Foreskin fibroblast (primary cell): ENCODE data around the genes CARMIL1 and H2AC4.

DNA sequence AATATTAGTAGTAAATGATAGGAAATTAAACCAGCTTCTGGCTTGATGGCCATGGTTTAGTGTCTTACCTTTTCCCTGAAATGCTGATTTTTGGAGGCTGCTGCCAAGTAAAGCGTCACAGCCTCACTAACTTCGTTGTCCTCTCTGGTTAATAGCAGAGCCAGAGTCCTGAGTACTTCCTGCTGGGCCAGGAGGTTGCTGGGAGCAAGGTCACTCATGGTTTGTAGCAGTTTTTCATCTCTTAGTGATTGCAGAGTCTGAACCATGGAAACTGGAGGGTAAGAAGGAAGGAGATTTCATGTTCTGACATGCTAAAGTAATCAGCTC, 26.4 kb upstream of the ARMH2 start:
- RRBS: no CpG with 5 or more reads among the region's 2 CpGs

GRCh38 chr6:24831612-24832558, 33.2 kb upstream of the ARMH2 start:
- RRBS: no CpG with 5 or more reads among the region's 8 CpGs

DNA sequence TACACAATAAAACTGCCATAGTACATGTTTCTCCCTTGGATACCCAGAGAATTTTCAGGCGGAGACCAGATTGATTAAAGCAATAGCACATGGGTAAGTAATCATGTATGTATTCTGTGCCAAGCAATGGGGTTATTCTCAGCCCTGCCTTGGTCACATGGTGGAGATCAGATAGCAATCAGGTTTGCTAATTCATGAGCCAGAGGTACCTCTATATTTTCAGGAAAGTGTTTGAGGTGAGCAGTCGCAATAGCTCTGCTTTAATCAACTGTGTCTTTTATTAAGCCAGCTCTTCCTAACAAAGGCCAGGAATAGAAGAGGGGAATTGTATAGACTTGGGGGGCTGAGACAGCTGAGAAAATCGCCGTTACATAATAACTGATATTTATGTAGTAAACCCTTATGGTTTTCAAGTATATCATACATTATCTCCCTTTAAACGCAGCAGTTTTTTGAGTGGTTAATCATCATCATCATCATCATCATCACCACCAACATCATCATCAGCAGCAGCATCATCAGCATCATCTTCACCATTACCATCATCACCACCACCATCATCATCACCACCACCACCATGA, 9.3 kb downstream of the RIPOR2 start:
- RRBS: no CpG with 5 or more reads among the region's 5 CpGs

GRCh38 chr6:24932174-24932718, 3.5 kb downstream of the RIPOR2 start:
- RRBS: no CpG with 5 or more reads among the region's 2 CpGs

DNA sequence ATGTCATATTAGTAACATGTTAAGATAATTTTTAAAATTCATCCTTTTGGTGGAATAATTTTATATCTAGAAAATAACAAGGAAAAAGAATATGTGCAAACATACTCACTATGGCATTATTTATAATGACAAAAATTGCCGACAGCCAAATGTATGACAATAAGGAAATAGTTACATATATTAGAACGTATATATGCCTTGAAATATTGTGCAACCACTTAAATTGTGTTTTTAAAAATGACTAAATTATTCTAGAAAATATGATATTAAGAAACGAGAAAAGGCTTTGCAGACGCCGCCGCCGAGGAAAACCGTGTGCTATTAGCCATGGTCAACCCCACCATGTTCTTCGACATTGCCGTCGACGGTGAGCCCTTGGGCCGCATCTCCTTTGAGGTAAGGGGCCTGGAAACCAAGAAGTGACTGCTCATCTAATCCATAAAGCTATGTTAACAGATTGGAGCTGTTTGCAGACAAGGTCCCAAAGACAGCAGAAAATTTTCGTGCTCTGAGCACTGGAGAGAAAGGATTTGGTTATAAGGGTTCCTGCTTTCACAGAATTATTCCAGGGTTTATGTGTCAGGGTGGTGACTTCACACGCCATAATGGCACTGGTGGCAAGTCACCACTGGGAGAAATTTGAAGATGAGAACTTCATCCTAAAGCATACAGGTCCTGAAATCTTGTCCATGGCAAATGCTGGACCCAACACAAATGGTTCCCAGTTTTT, 40.5 kb upstream of the RIPOR2 start:
- RRBS: no CpG with 5 or more reads among the region's 15 CpGs

DNA sequence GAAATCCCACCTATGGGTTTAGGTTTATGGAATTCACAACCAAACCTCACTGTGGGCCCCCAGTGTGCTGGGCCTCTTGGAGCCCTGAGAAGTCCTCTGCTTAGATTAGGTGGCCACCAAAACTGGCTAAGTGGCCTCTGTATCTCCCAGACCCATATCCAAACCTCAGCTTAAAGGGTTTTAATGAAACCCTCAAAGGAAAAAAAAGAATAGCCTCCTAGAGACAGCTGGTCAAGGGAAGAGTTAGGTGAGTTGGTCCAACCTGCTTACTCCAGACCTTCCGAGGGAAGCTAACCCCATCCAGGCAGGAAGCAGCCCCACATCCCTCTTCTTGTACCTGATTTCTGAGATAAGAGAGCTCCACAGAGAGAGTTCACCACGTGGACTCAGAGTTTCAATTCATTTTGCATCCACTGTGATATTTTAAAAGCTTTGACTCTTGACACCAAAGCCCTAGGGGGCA, 55.9 kb upstream of the RIPOR2 start:
- RRBS: no CpG with 5 or more reads among the region's 2 CpGs

DNA sequence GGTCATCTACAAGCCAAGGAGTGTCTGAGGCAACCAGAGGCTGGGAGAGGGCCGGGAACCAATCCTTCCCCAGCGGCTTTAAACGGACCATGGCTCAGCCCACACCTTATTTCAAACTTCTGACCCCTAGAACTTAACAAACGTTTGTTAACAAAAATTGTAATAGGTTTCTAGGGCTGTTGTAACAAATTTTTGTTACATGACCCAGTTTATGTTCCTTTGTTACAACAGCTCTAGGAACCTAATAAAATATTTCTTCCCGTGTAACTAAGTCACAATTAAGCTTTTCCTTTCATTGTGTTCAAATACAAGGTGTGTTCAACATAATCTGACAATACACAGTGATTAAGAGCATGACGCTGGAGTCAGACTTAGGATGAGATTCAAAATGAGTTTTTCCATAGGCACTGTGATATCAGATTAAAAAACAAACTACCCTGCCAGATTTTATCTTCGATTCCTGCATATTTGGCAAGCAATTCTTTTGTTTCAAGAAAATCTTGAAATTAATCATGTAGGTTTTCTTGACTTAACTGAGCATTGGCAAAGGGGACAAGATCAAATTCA, 169.5 kb upstream of the RIPOR2 start:
- RRBS: no CpG with 5 or more reads among the region's 7 CpGs

DNA sequence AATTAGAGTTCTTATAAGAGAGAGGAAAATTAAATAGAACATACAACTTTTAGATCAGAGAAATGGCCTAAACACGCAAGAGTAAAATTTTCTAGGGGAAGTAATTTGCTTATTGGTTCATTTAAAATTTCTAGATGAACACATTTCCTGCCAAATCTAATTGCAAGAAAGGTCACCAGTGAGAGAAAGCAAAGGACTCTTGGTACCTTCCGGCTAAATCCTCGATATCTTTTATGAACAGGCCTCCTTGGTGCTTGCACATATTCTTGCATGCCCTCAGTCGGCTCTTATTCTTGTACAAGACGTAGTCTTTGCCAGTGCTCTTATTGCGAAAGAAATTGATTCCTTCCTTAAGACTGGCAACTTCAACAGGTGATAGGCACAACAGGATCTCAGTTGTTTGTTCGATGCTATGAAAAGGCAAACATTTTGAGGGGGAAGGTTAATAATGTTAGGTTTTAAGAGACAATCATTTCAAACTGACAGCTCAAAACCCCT, 141.7 kb upstream of the CARMIL1 start:
- RRBS: no CpG with 5 or more reads among the region's 7 CpGs

- RRBS: 2% methylated on average over 18 of the region's 82 CpGs
These were observed at the start of gene CARMIL1 for GRCh38 chr6:25278865-25279650. Gene CARMIL1, plus strand, starts transcription at chr6:25279374.

- RRBS: no CpG with 5 or more reads among the region's 5 CpGs
These were observed 1.5 kb downstream of the CARMIL1 start for GRCh38 chr6:25280750-25281079.

GRCh38 chr6:25303204-25303654, 24.1 kb downstream of the CARMIL1 start:
- RRBS: no CpG with 5 or more reads among the region's 2 CpGs

DNA sequence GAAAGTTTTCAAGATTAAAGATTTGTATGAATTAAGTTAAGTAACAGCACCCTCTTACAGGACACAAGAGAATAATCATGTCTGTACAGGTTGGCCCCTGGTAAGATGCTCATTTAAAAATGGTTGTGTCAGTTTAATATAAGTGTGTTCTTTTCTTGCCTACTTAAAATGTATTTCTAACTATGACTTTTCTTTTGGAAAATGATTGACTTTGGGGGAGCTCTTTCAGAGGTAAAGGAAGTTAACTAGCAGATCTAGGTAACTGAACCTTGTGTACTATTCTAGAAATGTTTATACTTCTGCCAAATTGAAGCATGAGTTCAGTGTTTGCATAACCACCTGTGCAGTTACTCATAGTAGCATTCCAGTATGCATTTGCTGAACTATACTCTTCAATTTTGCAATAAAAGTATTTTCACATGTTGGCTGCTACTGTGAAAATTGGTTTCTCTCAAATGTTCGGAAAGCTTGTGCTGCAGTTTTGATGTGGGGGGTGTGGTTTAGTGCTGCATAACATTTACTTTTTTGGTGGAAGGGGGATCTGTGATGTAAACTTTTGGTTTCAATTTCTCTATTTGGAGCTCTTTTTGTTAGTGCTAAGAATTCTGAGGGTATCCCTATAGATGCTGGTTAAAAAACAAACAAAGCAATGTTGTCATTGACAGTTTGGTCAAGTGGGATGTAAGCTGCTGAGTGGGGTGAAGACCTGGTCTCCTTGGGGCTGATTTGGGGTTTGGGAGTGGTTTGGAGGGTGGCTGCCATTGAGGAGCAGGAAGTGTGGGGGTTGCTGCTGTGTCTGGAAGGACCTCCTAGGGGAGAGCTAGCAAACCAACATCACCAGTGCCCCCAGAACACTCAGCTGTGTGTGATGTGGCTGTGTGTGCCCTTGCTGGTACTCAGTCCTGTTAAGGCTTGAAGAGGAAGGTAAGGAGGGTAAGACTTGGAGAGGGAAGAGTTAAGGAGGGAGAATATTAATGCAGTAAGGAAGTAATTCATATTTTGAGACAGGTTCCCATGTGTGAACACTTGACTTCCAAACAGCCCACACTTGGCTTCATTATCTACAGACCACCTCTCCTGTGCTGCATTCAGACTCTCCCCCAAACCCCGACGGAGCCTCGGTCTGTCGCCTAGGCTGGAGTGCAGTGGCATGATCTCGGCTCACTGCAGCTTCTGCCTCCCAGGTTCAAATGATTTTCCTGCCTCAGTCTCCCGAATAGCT, 87.9 kb downstream of the CARMIL1 start:
- RRBS: no CpG with 5 or more reads among the region's 7 CpGs

DNA sequence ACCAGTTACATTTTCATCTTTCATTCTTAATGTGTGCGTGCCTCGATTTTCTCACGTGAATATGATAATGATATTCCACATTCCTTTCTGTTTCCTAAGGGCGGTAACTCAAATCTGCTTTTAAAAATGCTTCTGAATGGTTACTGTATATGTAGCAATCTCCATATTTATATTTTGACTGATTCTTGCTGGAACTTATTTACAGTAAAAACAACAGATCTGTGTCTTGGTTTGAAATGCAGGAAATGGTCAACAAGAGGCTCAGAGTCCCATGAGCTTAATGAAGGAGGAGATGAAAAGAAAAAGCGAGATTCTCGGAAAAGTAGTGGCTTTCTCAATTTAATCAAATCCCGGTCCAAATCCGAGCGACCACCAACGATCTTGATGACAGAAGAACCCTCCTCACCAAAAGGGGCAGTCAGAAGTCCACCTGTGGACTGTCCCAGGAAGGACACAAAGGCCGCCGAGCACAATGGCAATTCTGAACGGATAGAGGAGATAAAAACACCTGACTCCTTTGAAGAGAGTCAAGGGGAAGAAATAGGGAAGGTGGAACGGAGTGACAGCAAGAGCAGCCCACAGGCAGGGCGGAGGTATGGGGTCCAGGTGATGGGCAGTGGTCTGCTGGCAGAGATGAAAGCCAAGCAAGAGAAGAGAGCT, 51.8 kb upstream of the SCGN start:
- RRBS: no CpG with 5 or more reads among the region's 15 CpGs

DNA sequence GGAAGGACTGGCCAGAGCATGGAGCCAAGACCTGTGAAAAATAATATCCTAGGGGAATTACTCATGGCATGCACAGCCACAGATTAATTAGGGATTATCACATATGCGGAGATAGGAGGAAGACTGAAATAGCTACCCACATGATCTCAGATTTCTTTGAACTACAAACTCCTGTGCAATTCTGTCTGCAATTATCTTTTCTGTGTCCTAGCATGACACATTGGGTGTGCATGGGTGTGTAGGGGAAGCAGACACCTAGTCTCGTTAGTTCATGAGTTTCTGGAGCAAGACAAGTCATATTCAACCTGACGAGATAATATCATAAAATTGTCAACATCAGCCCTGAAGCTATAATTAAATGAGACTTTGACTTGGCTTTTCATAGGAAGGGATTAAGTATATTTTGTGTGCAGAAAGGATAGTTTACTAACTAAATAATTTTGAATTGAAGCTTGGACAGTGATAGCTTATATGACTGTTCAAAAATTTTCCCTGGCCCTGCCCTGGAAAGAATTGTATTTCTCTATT, 3.6 kb upstream of the SLC17A4 start:
- RRBS: no CpG with 5 or more reads among the region's 3 CpGs

DNA sequence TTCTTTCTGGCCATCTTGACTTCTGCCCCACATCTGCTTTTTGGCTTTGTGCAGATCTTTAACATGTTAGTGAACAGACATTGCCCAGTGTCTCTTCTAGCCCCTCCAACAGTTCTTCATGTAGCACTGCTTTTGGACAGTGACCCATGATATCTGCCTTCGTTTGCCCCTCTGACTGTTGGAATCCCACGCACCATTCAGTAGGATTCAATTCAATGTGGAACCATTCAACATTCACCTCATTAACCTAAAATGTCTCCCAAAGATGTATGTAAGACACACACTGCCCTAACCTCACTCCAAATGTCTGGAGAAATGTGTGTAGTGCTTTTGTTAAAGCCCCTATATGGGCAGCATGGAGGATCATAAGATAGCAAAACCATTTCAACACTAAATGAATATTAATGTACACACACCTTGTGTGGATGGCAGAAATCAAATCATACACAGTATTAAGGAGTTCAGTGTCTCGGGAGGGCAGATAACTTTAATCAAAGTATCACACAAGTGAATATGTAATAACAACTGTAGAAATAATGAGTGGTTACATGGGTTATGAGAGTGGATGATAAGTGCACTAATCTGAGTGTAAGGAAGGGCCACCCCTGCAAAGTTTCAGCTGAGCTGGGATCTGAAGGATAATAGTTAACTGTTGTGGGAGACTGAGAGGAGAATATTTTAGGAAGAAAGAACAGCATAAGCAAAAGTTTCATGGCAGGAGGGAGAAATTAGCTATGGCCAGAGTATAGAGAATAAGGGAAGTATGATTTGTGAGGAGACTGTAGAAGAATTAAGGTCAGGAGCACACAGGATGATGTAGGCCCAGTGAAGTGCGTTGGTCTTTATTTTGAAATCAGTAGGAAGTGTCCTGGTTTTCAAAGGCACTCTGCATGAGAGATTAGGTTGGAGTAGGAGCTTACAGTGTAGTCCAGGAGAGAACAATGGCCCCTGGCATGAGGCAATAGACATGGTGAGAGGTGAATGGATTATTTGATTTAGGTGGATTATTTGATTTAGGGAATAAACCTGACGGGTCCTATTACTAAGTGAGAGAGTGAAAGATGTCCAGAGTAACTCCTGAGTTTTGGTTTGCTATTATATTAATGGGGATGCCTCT, 25.6 kb downstream of the SLC17A4 start:
- RRBS: no CpG with 5 or more reads among the region's 5 CpGs

DNA sequence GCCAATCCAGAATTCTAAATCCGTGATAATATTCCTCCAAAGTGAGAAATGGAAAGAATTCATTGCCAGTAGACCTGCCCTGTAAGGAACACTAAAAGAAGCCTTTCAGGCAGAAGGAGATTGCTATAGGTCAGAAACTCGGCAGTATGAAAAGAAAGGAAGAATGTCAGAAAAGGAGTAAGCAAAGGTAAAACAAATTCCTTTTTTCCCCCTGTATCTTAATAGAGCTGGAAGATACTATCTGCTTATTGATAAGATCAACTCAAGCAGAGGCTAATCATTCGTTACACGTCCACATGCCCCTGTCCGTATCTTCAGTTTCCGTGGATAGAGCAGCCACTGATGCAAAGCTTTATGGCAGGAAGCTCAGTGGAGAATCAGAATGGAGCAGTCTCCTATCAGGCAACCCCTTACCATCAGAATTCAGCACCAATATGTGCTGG, 987 bp downstream of the SLC17A1 start:
- RRBS: no CpG with 5 or more reads among the region's 6 CpGs

DNA sequence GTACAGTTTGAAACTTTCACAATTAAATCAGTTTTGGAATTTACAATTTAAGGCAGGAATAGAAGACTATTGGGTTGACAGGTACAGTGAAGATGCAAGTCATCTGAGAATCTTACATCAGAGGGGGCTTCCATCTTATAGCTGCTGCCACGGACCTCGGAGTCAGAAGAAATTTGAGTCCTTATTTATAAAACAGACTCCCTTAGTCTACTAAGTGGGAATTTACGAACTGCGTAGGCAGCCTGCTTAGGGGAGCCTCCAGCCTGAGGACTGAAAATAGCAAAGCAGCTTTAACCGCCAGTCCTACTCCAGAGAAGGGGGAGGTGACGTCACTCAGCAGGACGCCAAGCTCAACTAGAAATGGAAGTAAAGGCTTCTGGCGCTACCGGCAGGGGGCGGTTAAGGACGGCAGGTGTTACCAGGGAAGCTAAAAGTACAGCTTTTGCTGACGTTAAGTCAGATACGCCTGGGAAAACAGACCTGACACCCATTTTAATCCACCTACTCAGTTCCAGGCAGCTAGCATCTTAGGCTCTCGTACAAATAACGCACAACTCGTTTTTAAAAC, 939 bp downstream of the H4C2 start:
- RRBS: no CpG with 5 or more reads among the region's 16 CpGs

- RRBS: no CpG with 5 or more reads among the region's 41 CpGs
These were observed at the start of gene H2AC4 for GRCh38 chr6:26032977-26033670. Gene H2AC4, minus strand, starts transcription at chr6:26033618.